Mucosa of descending colon (tissue), 1 donor: Measurements from ENCODE around the gene SNRNP200.

GRCh38 chr2:88857181-88857750, 165.8 kb downstream of the RPIA start:
- PRO-cap = no peak

GRCh38 chr2:88859280-88859950, 167.9 kb downstream of the RPIA start:
- PRO-cap = no peak

- PRO-cap = no peak
These were observed 1143.6 kb downstream of the RPIA start for GRCh38 chr2:89834999-89835637.

DNA sequence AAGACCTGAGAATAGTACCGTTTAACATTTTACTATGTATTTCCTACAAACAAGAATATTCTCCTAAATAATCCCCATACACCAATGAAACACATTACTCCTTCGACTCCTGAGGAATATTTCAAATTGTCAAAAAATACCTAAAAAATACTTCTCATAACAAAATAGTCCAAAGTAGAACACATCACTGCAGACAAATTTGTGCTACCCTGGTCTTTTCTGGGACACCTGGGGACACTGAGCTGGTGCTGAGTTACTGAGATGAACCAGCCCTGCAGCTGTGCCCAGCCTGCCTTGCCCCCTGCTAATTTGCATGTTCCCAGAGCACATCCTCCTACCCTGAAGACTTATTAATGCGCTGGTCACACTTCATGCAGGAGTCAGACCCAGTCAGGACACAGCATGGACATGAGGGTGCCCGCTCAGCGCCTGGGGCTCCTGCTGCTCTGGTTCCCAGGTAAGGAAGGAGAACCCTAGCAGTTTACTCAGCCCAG, 1518.2 kb downstream of the RPIA start:
- PRO-cap = no peak

GRCh38 chr2:91659615-91660429, 2927.3 kb upstream of the AQP7B start:
- PRO-cap = no peak

GRCh38 chr2:94576194-94577000, 10.7 kb upstream of the AQP7B start:
- PRO-cap = unidirectional peak, plus-strand start at chr2:94576772

- PRO-cap = no peak
These were observed 6.5 kb upstream of the MAL start for GRCh38 chr2:95018763-95019657.

GRCh38 chr2:95025885-95026784, 627 bp downstream of the MAL start:
- PRO-cap = bidirectional peak, plus-strand start at chr2:95026075, minus-strand start at chr2:95025960; unidirectional peak, minus-strand start at chr2:95026618

GRCh38 chr2:95048221-95048673, 22.7 kb downstream of the MAL start:
- PRO-cap = unidirectional peak, plus-strand start at chr2:95048314

DNA sequence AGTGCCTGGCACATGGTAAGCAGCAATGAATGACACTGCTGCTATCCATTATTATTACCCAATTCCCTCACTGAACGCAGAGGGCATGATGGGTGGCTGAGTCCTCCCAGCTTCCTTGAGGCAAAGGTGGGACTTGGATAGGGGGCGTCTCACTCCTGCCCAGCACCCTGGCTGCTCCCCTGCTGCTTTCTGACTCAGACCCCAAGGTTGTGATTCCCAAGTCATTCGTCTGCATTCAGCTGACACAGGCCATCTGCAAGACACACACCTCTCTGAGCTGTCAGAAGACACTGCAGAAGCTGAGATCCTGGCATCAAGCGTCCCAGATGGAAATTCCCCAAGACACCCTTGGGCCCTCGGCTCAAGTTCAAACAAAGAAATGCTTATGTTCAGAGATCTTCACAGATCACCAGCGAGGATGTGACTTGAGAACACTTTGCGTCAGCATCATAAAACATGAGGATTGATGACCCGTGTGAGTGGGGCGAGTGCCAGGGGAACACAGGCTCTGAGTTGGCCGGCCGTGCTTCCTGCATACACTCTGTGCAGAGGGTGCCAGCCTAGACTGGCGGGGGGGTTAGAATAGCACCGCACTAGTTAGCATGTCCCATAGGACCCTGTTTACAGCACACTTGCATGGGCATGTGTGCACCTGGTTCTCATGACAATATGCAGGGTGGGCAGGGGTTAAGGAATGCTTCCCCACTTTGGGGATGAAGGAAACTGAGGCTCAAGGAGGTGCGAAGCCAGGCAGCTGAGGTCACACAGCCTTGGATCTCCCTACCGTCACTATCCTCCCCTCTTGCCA, 36.7 kb downstream of the KCNIP3 start:
- PRO-cap = no peak

DNA sequence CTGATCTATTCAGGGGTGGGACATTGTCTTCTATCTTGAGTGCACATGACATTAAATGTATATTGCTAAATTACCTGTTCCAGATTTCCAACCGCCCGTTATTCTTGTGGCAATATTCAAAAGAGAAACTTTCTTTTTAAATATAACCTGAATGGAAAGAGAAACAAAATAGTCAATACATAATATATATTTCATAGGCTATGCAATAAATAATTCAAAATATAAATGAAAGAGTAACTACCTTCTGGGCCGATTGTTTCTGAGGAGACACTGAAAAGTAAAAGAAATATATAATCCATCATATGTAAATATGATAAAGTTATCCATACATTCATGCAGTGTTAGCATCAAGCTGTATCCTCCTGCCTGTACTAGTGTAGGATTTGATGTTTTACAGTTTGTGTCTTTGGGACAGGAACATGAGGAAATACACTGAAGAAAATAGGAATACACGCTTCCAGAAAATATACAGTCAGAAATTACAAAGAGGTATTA, 109.3 kb downstream of the ANKRD36C start:
- PRO-cap = no peak

DNA sequence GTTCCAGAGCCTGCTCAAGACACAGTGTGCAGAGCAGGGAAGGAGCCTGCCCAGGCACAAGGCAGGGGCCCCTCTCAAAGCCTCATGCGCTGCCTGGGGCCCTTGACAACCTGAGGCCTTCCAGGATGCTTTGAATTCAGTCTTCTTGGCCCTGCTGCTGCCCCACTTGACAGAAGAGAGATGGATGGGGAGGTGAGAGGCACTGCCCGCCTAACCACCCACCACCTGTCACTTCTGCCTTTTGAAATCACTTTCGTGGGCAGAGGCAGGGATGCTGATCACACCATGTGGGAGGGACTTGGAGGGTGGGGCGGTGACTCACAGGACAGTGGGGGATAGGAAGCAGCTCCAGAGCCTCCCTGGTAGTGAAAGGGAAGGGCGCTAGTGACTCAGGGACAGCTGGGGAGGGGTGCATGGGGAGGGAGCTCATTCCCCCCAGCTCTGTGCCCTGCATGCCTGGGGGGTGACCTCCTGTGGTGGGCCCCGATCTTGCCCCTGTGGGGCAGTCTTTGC, 28.3 kb upstream of the GPAT2 start:
- PRO-cap = no peak

GRCh38 chr2:96090891-96091536, 25.4 kb downstream of the ADRA2B start:
- PRO-cap = unidirectional peak, plus-strand start at chr2:96091316

GRCh38 chr2:96112495-96112846, 3.9 kb downstream of the ADRA2B start:
- PRO-cap = no peak

GRCh38 chr2:96304977-96306248, at the start of gene SNRNP200:
TSS of gene SNRNP200 (minus strand) at chr2:96305546.
- PRO-cap = bidirectional peak, plus-strand start at chr2:96305618, minus-strand start at chr2:96305538

- PRO-cap = no peak
These were observed 4.3 kb upstream of the ITPRIPL1 start for GRCh38 chr2:96320917-96321120.

DNA sequence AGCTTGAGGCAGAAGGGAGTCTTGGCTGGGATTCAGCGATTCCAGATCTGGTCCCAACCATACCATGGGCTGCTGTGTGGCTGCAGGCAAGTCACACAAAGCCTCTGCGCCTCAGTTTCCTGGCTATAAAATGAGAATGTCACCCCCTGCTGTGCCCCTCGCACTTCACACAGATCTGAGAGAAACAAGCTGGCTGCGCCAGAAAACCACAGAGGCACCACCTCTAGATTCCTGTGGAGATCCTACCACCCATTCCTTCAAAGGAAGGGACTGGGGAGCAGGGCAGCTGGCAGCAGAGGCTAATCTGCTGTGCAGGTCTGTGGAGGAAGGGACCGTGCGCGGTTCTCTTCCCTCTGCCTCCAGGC, 19.8 kb downstream of the NEURL3 start:
- PRO-cap = no peak

GRCh38 chr2:96537006-96537795, 649 bp downstream of the ARID5A start:
- PRO-cap = bidirectional peak, plus-strand start at chr2:96537278, minus-strand start at chr2:96537151

DNA sequence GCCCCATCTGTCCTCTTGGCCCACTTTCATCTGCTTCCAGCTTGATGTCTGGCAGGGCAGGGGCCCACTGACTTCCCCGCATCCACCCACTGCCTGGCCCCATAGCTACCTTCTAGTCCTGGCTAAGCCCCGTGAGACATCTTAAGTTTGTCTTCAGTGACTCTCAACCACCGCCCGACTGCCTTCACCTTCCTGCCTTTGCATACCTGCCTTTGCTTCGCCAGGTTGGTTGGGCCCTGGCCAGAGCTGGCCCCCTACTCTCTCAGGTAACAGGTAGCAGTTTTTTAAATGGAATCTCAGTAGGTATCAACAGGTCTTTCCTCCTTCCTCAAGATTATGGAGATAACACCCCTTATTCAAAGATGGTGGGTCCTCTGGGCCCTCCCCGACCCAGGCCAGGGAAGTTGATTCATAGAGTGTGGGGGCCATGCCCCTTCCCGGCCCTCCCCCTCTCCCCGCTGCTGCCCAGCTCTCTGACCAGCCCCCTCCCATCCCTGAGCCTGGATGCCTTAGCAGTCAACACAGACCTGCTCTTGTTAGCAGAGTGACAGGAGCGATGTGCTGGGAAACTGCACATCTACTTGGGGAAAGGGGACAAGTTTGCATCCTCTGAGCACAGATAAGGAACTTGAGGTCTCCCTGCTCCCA, 2.9 kb downstream of the ARID5A start:
- PRO-cap = unidirectional peak, minus-strand start at position 180 of the sequence

GRCh38 chr2:96601678-96602229, 36.4 kb downstream of the KANSL3 start:
- PRO-cap = no peak